OCI-LY7 (cell line): Measurements from ENCODE around the genes PSTK and LHPP.

DNA sequence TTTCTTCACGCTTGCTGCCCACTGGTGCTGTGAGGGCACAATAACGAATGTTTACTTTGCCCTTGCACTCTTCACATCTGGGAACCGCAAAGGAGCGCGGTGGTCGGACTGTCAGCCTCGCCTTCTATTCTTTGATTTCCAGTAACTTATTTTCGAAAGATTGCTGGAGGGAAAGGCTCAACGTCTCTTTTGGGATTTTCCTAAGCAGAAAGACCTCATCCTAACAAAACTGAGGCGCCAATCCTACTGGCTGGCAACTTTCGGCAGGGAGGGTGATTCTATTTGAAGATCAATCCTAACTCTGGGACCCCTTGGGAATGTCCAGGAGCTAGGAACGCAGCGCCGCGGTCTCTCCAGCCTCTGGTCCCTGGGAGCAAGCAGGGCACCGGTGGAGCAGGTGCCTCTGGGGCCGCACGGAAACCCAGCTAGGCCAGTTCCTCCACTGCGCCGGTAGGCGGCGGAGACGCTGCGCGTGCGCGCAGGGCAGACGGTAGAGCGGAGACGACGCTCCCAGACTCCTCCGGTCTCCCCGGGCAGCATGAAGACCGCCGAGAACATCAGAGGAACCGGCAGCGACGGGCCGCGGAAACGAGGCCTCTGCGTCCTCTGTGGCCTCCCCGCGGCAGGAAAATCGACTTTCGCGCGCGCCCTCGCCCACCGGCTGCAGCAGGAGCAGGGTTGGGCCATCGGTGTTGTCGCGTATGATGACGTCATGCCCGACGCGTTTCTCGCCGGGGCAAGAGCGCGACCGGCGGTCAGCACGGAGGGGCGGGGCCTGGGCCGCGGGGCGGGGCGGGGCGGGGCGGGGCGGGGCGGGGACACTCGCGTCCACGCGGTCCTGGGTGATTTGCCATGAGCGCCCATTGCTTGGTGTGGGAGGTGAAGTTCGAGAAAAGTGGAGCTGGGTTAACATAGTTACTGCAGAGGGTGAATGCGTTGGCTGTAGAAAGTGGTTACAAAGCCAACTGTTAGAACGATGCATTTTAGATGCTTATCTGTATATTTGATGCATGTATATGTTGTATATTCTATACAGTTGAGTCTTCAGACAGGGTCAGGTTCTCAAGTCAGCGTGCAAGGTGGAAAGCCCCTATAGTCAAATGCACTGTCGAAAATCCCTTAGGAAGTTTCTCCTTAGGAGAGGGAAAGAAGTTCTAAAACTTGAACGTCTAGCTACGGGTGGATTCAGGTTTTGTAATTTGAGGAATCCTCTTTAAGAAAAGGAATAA lies at the start of gene PSTK:
Gene PSTK (plus strand): TSS at position 460 of the 1,229 bp plus-strand sequence.
- PRO-cap, result bidirectional peak, plus-strand start at position 463 of the sequence, minus-strand start at position 390 of the sequence; bidirectional peak, plus-strand start at position 821 of the sequence, minus-strand start at position 665 of the sequence
- RAMPAGE, long total RNA, result start-site peak on the plus strand centred at position 470 of the sequence, 41 bp wide, 93 and 24 reads in 2 replicates

DNA sequence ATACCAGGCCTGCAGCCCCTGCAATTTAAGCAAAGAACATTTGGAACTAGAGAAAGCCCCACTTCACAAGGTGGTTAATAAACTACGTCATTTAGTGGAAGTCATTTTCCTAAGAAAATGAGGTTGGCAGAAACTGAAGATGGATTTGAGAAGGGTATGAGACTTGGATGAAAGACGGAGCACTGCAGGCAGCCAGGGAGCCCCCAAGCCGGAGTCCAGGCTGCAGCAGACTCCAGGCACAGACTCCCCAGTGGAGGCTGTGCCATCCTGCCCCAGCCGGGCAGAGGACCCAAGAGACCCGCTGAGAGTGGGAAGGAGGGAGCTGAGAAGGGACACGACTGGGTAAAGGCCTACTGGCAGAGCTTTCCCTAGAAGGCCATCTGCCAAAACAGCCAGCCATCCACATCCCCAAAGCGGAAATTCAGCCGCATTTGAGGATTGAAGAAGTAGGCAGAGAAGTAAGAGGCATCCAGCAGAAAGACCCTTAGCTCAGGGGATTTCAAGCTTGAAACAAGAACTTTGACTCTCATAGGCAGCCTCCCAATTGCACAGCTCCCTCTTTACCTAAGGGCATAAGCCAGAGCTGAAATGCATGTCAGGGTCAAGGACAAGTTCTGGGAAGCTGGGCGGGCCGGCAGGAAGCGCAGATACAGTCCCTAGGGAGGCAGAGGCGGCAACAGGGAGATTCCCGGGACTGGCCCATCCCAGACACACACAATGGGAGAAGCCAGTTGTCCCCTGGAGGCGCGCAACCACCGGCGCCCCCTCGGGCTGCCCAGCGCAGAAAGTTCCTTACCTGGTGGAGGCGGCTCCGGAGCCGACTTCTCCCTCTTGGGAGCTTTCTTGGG lies 823 bp downstream of the CPXM2 start:
- PRO-cap, result no peak
- RAMPAGE, long total RNA, result no peak

DNA sequence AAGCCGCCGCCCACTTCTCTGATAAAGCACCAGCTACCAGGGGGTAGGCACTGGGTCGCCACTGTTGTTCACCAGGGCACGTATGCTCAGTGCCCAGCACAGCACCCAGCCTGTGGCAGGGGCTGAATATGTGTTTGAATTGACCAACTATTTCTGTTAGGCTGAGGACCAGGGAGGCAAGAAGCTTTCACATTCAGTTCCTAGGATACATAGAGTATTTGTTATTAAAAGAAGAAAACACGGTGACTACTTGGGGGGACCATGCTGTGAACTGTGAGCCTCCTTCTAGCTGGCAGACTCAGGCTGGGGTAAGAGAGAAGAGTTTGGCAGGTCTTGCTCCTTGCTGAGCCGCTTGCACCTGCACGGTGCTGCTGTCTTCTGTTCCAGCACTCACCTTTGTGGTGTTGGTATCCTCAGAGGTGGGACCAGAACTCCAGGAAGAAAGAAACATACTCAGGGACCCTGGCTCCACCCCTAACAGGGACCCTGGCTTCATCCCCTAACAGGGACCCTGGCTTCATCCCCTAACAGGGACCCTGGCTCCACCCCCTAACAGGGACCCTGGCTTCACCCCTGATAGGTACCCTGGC lies 59.2 kb downstream of the CHST15 start:
- PRO-cap, result no peak
- RAMPAGE, long total RNA, result no peak

- PRO-cap, result bidirectional peak, plus-strand start at chr10:124079662, minus-strand start at chr10:124079632; bidirectional peak, plus-strand start at chr10:124080149, minus-strand start at chr10:124080144
- RAMPAGE, long total RNA, result no peak
Observed at GRCh38 chr10:124079579-124080280, 13.7 kb downstream of the CHST15 start.

DNA sequence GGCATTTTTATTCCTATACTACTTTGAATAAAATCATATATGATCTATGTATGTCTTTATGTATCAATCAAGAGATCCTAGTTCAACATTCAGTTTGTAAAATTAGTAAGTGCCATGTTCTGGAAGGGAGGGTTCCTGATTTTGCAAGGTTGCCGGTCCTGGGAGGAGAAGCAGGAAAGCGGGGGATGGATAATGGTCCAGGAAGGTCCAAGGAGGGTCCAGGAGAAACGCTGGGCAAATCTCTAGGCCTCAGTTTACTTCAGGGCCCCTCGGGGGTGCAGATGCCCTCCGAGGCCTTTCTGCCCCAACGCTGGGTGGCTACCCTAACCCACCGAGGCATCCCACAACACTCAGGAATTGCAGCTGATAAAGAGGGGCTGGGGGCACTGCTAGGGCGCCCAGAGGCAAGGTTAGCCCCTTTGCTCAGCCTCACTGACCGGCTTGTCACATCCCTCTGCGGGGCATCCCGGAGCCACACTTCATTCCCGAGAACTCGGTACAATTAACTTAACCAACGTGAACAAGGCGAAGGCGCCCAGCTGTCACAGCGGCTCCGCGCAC lies 2.1 kb downstream of the CHST15 start:
- PRO-cap, result no peak
- RAMPAGE, long total RNA, result no peak

DNA sequence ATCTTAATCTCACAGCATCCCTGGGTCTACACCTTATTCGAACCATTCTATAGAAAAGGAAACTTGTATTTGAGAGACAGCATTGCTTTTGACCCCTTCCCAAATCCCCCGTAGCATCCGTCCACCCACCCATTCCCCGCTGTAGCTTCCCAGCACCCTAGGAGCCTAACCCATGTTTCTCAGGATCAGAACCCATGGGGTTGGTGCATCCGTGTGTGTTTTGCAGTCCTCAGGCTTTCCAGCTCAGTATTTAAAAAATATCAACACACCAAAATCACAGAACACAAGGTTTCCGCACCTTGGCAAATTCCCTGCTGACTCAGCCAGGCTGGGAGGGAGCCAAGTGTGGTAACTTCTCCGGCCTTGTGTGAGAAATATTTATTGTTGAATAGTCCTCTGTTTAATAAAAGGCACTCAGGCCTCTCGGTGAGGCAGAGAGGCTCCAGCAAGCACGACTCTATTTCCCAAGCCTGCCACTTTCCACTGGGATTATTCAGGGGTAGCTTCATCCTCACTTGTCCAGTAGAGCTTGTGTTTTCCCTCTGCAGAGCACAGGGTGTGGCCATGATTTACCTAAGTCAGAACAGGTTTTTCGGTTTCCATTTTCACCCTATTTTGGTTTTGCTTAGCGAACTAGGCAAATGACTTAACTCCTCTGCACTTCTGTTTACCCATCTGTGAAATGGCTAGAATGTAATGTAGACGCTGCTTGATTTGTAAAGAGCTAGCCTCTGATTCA lies 12.8 kb upstream of the CHST15 start:
- PRO-cap, result bidirectional peak, plus-strand start at position 674 of the sequence, minus-strand start at position 544 of the sequence
- RAMPAGE, long total RNA, result no peak

- PRO-cap, result no peak
- RAMPAGE, long total RNA, result no peak
Observed at GRCh38 chr10:124138408-124138681, 44.9 kb upstream of the CHST15 start.

GRCh38 chr10:124143468-124144052 lies 50.2 kb upstream of the CHST15 start:
- PRO-cap, result bidirectional peak, plus-strand start at chr10:124143901, minus-strand start at chr10:124143745
- RAMPAGE, long total RNA, result no peak

GRCh38 chr10:124461497-124462488 lies at the start of gene LHPP:
Gene LHPP, plus strand, starts transcription at chr10:124461823.
- PRO-cap, result bidirectional peak, plus-strand start at chr10:124461843, minus-strand start at chr10:124461743; bidirectional peak, plus-strand start at chr10:124462112, minus-strand start at chr10:124462045
- RAMPAGE, long total RNA, result no peak

DNA sequence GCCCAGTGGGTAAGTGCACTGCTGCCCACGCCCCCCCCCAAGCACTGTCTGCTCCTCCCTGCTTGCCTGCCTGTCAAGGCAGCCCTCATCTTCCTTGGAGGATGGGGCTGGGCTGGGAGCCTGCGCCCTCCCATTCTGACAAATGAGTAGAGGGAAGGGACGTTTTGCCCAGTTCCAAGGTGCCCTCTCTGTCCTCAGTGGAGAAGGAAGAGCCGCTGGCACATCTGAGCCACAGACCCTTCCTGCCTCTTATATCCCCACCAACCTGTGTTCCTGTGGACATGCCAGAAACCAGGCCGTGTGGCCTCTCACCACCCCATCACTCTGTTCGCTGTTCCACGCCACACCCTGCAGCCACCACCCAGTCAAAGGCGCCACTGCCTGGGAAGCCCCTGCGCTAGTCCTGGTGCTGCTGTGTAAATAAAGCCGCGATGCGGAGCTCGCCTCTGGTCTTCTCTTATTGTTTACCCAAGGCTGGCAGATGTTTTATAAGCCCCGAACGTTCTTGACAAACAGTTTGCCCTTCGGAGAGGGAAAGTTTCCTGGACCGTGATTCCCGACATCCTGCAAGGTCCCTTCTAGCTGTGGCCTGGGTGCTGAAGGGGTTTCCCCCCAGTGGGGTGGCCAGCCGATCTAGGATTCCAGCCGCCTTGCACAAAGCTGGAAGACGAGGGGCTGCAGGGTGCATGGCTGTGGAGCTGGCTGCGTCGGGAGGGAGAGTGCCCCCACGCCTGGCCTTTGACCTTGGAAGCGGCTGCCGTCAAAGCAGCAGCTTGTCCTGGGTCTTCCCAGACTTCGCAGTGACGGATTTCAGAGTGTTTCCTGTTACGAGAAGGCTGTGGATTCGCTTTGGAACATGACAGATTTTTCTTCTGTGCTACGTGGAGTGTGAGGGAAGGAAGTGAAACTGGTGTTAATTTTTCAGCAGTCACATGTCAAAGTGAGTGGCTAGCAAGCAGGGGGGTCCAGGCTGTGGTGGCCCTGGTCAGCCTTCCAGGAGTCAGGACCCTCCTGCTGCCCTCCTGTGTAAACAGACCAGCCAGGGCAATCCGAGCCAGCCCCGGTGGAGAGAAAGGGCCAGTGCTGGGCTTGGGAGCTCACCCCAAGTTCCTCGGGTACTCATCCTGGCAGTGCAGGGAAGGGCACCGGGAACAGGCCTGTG lies 61.5 kb downstream of the LHPP start:
- PRO-cap, result no peak
- RAMPAGE, long total RNA, result no peak

GRCh38 chr10:124619038-124619633 lies 125.0 kb downstream of the FAM53B start:
- PRO-cap, result no peak
- RAMPAGE, long total RNA, result no peak

DNA sequence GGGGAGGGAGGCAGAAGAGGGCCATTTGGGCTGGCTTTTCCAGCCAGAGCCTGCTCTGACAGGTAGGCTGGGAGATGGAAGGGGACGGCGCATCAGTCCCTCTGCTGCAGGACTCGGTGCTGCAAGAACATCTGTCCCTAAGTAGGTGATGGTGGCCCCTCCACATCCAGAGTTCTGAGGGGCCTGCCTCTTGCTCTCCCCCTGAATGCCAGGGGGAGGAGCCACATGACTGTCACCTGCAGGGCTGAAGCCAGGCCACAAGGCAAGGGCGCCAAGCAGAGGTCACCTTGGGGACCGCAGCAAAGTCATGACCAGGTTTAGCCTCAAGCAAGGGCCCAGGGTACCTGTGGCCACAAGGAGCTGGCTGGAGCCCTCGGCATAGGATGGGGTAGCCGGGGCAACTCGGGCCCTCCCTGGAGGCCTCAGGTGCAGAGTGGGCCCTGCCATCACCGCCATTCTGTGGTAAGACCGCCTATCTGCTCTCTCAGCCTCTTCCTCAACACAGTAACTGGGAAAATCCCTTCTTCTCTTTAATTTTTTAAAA lies 99.3 kb downstream of the FAM53B start:
- PRO-cap, result no peak
- RAMPAGE, long total RNA, result no peak

- PRO-cap, result no peak
- RAMPAGE, long total RNA, result no peak
Observed at GRCh38 chr10:124700888-124701087, 43.4 kb downstream of the FAM53B start.

GRCh38 chr10:124742410-124743028 lies 1.7 kb downstream of the FAM53B start:
- PRO-cap, result bidirectional peak, plus-strand start at chr10:124742993, minus-strand start at chr10:124742978
- RAMPAGE, long total RNA, result no peak

- PRO-cap, result no peak
- RAMPAGE, long total RNA, result no peak
Observed at GRCh38 chr10:124755532-124755930, 11.4 kb upstream of the FAM53B start.

DNA sequence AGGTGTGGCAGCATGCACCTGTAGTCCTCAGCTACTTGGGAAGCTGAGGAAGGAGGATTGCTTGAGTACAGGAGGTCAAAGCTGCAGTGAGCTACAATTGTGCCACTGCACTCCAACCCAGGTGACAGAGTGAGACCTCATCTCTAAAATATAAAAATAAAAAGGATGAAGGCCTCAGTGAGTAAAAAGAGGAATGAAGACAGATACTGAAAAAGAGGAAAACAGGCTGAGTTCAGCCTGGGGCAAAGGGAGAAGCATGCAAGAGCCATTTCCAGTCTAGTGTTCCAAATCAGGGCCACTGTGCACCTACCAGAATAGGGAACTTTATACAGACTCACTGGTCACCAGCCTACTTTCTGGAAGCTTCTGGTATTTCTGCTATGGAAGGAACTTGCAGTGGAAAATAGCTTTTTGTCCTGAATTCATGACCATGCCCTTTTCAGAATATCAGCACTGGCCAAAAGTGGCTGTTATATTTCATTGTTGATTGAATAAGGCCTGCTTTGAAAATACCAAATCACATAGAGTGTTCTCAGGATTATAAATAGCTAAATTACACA lies 28.8 kb downstream of the ABRAXAS2 start:
- PRO-cap, result no peak
- RAMPAGE, long total RNA, result no peak

GRCh38 chr10:125023276-125023870 lies 4.5 kb downstream of the CTBP2 start:
- PRO-cap, result no peak
- RAMPAGE, long total RNA, result no peak

DNA sequence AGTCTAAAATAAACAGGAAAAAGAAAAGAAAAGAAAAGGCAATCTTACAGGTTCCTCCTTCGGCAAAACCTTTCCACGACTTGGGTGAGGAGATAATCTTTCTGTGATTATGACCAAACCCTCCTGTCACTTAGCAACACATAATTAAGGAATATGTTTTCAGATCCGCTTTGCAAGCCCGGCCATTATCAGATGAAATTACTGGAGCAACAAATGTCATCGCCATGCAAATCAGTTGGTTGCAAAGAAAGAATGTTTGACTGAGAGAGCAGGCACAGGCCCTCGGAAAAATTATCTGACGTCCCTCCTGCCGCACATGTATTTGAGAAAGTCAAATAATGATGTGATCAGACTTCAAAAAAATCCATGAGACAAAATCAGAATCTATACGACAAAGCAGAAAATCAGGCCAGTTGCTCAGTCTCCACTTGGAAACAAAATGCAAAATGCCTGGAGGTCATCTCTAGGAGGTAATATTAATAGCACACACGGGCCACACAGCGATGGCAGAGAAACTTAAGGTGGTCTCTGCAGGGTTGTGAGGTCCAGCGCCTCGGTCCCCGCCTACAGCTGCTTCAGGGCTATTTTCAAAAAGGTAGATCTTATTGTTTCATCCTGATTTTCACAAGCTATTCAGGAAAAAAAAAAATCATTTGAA lies 3.2 kb downstream of the CTBP2 start:
- PRO-cap, result no peak
- RAMPAGE, long total RNA, result no peak

- PRO-cap, result no peak
- RAMPAGE, long total RNA, result no peak
Observed at GRCh38 chr10:125062652-125063771, 35.1 kb upstream of the CTBP2 start.

GRCh38 chr10:125064285-125064878 lies 36.5 kb upstream of the CTBP2 start:
- PRO-cap, result no peak
- RAMPAGE, long total RNA, result no peak